ENCODE measurements around a stretch of chr2.

GRCh38 chr2:216664834-216665776 lies 30.2 kb downstream of the IGFBP5 start:
- PRO-cap, result no peak
- RAMPAGE, long total RNA, 3 experiments, result no peak in any of the 3 experiments

DNA sequence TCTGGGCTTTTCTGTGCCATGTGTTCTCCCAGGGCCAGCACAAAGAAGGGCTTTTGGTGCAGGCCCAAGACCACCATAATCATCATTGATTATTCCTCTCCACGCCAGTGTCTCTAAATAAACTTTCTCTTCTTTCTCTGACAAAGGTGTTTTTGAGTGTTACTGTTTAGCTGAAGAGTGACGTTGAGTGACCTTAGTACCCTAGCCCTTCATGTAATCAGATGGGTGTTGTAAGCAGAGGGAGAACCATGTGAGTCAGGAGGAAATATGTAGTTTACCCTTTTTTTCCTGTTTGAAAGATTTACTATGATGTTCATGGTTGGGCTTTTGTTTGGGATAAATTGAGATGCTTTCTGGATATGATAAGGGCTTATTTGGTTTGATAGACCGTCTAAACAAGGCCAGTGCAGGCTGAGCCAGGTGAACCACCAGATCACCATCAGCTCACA lies 11.7 kb upstream of the TNP1 start:
- PRO-cap, result no peak
- RAMPAGE, long total RNA, 3 experiments, result no peak in any of the 3 experiments

- PRO-cap, result no peak
- RAMPAGE, long total RNA, 3 experiments, result no peak in any of the 3 experiments
These were observed 387.6 kb upstream of the TNP1 start for GRCh38 chr2:217247372-217248007.

DNA sequence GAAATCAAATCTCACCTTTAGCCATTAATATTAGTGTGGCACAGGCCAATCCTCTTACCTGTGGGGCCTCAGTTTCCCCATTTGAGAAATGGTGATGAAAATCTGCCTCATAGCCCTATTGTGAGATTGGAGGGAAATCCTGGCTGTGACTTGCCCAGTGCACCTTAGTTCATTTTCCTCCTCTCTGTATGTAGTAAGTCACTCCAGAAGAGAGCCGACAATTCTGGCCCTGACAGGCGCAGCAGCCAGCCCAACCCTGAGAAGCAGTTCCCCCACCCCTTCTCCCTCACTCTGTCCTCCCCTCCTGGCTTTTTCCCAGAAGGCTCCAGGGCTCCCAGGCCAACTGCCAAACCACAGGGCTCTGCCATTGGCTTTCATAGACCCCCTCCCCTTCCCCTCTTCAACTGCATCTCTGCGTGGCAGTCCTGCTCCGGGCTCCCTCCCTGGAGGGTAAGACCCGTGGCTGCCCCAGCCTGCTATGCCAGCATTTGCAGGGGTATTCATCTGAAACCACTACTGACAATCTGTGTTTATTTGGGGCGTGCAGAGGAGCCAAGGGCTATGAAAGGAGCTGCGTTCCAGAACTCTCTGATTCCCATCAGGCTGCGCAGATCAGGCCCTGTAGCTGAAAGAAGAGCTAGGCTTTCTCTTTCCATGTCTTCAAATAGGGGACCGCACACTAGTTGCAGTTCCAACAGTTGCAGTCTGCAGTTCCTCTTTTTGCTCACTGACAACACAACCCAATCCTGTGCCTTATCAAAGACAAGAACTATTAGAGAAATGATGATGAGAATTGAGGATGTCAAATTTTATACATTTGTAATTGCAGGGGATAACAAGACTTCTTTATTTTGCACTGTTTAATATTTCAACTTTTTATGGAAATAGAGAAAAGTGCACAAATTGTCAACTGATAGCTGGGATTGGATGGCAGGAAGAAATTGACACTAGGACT lies 388.6 kb upstream of the TNP1 start:
- PRO-cap, result no peak
- RAMPAGE, long total RNA, 3 experiments, result no peak in any of the 3 experiments

GRCh38 chr2:217357773-217358384 lies 498.0 kb upstream of the TNP1 start:
- PRO-cap, result no peak
- RAMPAGE, long total RNA, 3 experiments, result no peak in any of the 3 experiments

GRCh38 chr2:217360919-217361094 lies 500.9 kb upstream of the TNP1 start:
- PRO-cap, result no peak
- RAMPAGE, long total RNA, 3 experiments, result no peak in any of the 3 experiments

GRCh38 chr2:217631980-217632569 lies 370.7 kb downstream of the TNS1 start:
- PRO-cap, result no peak
- RAMPAGE, long total RNA, 3 experiments, result no peak in any of the 3 experiments

GRCh38 chr2:217803605-217803870 lies 199.3 kb downstream of the TNS1 start:
- PRO-cap, result no peak
- RAMPAGE, long total RNA, 3 experiments, result no peak in any of the 3 experiments

DNA sequence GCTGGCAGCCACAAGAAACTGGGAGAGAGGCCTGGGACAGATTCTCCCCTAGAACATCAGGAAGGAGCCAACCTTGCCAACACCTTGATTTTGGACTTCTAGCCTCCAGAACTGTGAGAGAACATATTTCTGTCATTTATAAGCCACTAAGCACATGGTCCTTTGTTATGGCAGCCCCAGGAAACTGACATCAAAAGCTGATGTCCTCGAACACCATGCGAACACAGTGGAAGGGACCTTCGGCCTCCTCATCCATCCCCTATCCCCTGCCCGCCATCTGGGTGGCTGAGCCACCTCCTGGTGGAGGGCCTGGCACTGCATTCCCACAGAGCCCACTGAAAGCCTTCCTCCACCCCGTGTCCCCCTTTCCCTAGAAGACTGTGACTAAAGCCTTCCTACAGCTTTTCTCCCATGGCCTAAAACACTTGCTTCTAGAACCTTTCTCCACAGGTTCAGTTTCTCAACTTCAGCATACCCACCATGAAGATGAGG lies 187.5 kb downstream of the TNS1 start:
- PRO-cap, result no peak
- RAMPAGE, long total RNA, 3 experiments, result no peak in any of the 3 experiments

DNA sequence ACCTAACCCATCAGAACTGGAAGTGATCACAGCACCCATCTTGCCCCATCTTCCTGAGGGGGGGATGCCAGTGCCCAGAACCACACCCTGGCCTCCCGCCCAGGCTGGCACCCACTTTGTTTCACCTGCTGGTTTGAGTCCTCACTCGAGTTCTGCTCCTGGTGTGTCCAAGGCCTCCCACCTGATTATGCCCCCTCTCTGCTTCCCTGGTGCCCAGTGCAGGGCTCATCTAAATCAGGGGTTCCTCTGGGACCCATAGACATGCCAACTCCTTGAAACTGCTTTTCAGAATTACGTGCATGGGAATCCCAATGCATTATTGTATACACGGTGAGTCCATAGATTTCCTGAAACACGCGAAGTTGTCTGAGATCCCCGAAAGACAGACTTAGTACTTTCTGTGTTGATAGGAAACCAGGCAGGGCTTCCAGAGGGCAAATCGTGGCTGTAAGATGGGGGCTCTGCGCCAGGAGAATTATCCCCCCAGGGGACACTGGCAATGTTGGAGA lies 174.3 kb downstream of the TNS1 start:
- PRO-cap, result unidirectional peak, plus-strand start at position 144 of the sequence
- RAMPAGE, long total RNA, 3 experiments, result no peak in any of the 3 experiments

DNA sequence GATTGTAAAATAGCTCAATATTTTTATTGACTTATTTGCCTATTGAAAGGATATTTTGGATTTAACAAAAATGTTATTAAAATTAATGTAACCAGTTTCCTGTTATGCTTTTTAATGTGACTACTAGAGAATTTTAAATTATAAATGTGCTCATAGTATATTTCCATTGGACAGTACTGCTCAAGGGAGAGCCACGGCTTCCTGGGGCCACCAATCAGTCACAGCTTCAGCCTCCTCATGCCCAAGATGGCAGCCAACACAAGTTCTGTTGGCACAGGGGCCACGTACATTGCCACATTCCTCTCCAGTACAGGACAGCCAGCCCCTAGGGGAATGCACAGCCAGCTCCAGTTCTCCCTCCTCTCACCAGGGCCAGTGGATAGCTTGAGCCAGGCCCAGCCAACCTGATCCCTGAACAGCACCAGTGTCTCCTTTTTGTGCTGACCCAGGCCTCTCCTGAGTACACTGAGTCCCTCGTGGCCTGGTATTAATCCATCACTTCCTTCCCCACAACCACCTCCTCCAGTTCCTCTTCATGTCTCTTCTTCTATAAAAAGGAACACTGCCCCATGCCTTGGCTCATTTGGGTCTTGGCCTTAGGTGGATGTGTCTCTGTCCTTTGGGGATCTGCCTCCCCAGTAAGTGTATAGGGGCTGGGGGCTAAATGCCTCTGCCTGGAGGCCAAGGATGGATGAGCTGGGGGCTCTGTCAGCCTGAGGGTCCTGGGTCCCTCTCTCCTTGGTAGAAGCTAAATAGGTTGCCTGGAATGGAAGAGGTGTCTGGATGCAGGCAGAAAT lies 168.7 kb downstream of the TNS1 start:
- PRO-cap, result bidirectional peak, plus-strand start at position 582 of the sequence, minus-strand start at position 410 of the sequence
- RAMPAGE, long total RNA, 3 experiments, result no peak in any of the 3 experiments

DNA sequence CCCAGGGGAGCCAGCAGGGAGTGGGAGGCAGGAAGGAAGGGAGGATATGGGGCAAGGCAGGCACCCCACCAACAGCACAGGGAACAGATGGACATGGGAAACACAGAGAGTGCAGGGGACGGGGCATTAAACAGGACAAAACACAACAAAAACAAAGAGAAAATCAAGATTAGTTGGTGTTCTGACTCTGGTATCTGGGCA lies 161.6 kb downstream of the TNS1 start:
- PRO-cap, result no peak
- RAMPAGE, long total RNA, 3 experiments, result no peak in any of the 3 experiments

- PRO-cap, result no peak
- RAMPAGE, long total RNA, 3 experiments, result no peak in any of the 3 experiments
These were observed 96.0 kb downstream of the TNS1 start for GRCh38 chr2:217906727-217907363.

GRCh38 chr2:217931091-217931750 lies 71.6 kb downstream of the TNS1 start:
- PRO-cap, result no peak
- RAMPAGE, long total RNA, 3 experiments, result no peak in any of the 3 experiments

DNA sequence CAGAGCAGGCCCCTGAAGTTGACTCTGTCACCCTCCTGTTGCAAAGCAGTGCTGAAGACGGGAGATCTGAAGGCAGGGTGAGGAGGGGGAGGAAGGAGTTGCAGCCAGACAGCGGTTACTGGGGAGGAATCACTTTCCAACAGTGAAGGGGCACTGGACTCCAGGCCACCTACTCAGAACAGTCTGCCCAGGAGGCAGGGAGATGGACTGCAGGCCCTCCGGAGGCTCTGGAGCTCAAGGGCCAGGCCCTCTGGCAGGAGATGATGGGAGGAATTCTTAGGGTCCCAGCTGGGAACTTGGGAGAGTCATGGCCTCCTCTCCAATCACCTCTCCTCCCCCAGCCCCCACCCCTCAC lies 67.7 kb downstream of the TNS1 start:
- PRO-cap, result no peak
- RAMPAGE, long total RNA, 3 experiments, result no peak in any of the 3 experiments

DNA sequence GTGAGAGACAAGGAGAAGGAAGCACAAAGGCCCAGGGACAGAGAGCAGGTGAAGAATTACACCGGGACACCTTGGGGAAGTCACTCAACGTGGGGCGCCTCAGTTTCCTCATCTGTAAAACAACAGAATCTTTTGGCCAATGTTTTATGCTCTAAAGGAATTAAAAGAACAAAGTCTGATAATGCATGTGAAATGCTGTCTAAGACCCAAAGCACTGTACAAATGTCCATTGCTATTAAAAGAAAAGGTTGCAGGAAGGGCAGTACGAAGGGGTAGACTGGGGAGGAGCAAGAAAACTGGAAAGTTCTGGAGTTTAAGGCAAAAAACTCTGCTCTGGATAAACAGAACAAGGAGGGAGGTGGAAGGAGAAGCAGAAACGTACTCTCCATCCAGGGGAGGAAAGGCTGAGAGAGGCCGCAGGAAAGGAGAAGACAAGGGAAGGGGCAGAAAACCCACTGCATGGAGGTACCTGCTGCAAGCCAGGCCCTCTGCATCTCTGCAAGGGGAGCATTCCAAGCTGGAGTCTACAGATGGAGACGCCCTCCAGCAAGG lies 25.8 kb downstream of the TNS1 start:
- PRO-cap, result unidirectional peak, plus-strand start at position 344 of the sequence
- RAMPAGE, long total RNA, 3 experiments, result no peak in any of the 3 experiments

DNA sequence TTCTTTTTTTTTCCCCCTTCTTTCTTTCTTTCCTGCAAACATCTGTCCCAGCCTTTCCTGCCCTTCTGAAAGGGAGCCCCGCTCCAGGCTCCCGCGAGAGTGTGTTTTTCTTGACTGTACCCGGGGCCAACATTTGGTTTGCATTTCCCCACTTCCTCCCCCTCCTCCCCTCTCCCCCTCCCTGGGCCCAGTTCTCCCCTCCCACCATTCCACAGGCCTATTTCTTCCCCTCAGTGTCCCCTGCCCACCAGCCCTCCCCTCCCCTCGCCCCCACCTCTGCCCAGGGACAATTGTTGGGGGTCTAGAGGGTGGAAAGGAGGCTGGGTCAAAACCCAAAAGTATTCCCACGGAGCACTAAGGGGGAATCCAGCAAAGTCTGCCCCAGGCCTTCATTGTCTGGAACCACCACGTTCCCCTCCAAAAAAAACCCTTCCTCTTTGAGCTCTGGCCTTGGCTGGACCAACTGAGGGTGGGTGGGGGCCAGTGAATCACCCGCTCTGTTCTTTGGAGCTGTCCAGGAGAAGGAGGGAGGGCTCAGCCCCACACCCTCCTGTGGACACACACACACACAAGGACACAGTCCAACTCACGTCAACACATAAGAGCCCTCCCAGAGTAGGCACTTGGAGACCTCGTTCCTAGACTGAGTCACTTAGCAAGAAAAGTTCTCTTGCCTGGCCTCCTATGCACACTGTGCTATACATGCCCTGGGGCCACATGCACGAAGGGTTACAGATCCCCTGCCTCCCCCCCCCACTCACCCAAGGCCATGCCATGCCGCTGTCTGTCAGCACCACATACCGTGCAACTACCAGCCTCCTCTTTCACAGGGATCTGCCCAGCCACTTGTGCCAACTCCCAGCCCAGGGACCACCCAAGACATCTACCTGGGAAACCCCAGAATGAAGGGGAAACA lies 1.1 kb upstream of the TNS1 start:
- PRO-cap, result unidirectional peak, minus-strand start at position 95 of the sequence; unidirectional peak, plus-strand start at position 689 of the sequence
- RAMPAGE, long total RNA, 3 experiments, result no peak in any of the 3 experiments

GRCh38 chr2:218009515-218011042 lies 7.3 kb upstream of the TNS1 start:
- PRO-cap, result no peak
- RAMPAGE, long total RNA, 3 experiments, result no peak in any of the 3 experiments

- PRO-cap, result no peak
- RAMPAGE, long total RNA, 3 experiments, result no peak in any of the 3 experiments
These were observed 3.2 kb downstream of the CXCR2 start for GRCh38 chr2:218128881-218129483.

DNA sequence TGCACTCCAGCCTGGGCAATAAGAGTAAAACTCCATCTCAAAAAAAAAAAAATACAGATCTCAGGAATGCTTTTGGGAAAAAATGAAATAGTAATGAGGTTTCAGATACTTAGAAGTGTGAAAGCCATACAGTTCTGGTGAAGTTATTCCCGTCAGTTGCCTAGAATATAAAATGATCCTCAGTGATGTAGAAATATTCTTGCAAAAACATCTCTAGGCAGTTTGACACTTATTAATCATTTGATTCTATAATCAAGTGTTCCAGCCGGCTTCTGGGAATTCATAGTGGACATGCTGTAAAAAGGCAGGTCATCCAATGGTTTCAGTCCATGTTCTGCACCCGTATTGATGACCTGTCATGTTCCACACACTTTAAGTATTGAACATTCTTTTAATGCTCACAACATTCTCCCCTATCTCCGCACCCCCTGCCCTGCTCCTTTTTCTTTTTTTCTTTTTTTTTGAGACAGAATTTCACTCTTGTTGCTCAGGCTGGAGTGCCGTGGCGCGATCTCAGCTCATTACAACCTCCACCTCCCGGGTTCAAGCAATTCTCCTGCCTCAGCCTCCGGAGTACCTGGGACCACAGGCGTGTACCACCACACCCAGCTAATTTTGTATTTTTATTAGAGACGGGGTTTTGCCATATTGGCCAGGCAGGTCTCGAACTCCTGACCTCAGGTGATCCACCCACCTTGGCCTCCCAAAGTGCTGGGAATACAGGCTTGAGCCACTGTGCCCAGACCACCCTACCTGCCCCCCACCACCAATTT lies 20.0 kb downstream of the ARPC2 start:
- PRO-cap, result no peak
- RAMPAGE, long total RNA, 3 experiments, result no peak in any of the 3 experiments